Panc1 (cell line): ENCODE measurements around the gene HYAL2.

DNA sequence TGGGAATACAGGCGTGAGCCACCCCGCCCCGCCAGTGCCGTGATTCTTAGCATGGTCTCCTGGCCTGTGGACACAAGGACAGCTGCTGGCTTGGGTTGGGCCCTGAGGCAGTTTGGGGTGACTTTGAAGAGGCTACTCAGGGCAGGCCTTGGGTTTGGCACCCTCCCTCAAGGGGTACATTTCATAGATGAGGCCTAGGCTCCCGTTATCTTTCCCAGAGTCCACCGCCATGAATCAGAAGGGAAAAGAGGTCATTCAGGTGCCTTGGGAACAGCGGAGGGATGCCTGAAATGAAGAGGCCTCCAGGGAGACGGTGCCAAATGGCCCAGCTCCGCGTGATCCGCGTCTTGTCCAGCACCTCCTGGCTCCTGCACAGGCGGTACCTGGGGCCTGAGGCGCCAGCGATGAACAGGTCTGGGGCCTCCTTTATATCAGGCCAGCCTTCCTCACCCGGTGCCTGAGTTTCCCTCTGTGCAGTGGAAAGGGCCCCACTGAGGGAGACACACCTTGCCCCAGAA is 9.3 kb downstream of the GNAI2 start:
- RRBS, 2 experiments = no CpG with 5 or more reads among the region's 16 CpGs

DNA sequence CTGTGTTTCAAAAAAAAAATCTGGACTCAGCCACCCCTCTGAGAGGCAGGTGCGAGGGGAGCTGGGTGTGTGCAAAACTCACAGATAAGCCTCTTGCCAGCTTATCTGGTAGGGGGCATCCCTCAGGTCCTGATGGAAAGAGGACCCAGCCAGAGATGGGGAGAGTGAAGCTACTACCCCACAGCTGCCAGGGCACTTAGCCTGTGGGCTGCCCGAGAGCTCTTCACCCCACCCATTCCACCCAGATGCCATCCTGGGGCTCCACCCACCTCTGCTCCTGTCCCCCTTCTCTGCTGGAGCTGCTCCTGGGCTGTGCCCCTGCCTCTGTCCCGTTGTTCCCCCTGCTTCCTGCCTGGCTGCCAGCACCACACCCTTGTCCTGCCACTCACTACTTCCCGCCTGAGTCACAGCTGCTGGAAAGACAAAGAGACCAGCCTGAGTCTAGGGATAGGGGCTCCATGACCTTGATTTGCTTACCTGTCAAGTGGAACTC is 12.3 kb downstream of the GNAI2 start:
- RRBS, 2 experiments = no CpG with 5 or more reads among the region's 4 CpGs

GRCh38 chr3:50292899-50293412 is 727 bp upstream of the IFRD2 start:
- RRBS, 2 experiments = no CpG with 5 or more reads among the region's 9 CpGs

DNA sequence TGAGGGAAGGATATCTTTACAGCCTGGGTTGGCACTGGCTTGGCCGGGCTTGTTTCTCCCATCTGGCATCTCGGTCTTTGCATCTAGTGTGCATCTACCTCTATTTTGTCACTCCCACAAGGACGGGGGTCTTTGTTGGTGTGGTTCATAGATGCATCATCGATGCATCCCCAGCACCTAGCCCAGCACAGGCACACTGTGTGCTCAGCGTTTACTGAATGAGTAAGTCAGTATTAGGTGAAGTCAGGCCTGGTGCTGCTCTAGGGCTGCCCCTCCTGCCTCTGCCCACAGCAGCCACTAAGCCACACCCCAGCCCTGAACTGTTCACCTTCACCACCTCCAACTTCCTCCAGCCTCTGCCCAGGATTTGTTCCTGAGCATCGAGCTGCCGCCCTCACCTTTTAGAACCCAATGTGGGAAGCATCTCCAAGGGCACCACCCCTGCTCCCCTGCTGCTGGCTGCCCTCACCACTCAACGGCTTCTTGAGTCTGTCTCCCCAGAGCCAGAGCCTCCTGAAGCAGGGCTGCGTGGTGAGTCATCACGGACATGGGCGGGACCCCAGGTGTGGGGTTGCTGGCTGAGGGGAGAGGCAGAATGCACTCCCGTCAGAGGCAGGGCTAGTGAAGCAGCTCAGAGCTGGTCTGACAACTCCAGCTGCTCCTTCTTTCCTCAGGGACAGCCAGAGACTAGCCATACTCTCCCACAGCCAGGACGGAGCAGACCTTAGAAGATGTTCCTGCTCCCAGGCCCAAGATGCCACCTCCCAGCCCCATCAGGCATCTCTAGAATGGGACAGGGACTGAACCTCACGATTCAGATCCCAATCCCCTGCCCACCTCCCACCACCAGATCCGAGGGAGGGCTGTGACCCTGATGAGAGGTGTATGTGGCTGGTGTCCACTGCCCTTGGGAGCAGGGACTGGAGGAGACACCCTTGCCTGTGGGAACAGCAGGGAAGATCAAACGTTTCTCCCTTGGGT is 5.8 kb downstream of the HYAL2 start:
- RRBS, 2 experiments = 71% methylated on average over 1 of the region's 16 CpGs; no CpG with 5 or more reads in 1 of the 2 experiments

- RRBS, 2 experiments = no CpG with 5 or more reads among the region's 37 CpGs
Measured at GRCh38 chr3:50322317-50323448, at the start of gene HYAL2. Gene HYAL2, minus strand, starts transcription at chr3:50322745.

DNA sequence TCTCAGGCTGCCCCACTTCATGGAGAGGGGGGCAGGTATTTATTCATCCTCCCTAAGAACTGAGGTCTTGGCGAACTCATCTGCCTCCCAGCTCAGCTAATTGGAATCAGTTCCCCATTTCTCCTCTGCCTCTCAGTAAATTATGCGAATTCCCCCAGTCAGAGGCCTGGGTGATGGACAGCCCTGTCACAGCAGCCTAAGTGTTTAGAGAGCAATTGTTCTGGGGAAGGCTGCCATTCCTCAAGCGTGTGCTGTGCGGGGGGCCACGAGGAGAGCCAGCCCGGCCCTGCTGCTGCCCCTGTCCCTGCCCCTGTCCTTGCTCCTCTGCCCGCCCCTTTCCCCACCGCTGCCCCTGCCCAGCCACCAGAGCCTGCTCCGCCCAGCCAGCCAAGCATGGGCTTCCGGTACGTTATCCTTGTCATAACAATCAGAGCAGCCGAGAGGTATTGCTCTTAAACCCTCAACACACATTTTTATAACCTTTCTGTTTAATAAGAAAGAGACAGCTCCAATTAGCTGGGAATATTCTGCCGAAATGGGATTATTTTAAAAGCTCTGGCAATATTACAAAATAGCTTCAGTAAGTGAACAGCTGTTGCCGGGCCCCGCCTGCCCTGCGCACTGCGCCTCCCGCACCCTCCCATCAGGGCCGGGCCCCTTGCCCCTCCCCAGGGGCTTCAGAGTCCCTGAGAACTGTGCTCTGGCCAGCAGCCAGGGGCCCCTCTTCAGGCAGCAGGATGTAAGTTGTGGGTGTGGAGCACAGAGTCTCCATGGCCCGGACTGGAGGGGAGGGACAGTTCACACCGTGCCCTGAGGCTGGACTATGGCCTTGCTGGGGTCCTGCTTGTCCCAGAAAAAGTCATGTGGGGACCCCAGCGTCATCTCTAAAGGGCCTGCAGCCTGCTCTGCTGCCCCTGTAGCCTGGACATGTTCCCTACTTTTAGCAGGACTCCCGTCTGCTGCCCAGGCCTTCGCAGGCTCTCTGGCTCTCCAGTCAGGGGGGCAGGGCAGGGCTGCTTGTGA is 12.4 kb upstream of the CACNA2D2 start:
- RRBS, 2 experiments = 75 to 76% methylated on average over 6 to 9 of the region's 24 CpGs

DNA sequence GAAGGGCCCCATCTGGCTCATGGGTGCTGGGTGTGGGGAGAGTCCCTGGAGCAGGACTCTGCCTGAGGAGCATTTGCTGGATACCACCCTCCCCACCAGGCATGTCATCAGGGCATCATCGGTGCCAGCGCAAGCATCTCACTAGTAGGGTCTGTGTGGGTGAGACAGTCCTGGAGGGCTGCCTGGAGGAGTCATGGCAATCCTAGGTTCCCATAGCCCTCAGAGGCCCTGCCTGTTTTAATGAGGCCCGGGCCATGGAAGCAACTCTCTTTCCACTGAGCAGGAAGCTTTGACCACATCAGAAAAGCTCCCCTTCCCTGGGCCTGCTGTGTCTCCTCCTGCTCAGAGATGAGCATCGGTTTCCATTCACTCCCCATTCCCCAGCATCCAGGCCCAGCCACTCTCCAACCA is 9.3 kb downstream of the CISH start:
- RRBS, 2 experiments = no CpG with 5 or more reads among the region's 4 CpGs

DNA sequence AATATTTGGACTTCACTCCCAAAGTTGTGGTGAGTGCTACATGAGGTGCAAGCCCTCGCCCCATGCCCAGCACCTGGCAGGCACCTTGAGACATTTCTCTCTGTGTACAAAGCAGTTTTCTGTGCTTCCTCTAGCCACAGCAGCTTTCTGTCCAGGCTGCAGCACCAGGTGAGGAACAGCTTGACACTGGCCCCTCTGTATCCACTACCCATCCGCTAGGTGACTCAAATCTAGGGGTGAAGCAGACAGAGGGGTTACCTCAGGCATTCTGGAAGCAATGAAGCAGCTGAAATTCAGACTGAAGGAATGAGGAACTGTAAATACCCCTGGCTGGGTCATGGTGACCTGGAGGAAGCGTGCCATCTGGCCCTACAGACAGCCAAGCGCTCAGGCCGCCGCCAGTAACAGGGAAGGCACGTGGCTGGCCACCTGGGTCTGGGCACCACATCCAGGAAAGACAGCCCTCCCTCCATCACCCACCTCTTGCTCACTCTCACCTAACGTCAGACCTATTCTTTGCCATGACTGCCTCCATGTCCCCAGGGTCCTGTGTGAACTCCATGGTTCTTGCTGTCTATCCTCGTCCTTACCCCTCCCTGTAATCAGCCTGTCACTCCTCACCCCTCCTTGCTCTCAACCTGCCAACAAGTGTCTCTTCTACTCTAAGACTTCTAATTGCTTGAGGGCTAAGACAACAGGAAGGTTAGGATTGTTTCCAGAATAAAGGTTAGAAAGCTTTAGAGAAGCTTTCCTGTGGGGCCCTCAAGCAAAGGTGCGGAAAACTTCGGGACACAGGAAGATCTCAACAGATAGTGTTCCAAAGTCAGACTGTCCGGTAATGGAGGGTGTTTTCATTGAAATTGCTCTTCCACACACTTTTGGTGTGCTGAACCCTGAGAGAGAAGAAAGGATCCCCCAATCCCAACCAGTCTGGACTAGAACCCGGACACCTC is 6.4 kb downstream of the CISH start:
- RRBS, 2 experiments = 74% methylated on average over 2 of the region's 13 CpGs; no CpG with 5 or more reads in 1 of the 2 experiments

GRCh38 chr3:50612419-50613013 is 942 bp upstream of the CISH start:
- RRBS, 2 experiments = 20 to 24% methylated on average over 2 of the region's 16 CpGs

- RRBS, 2 experiments = no CpG with 5 or more reads among the region's 9 CpGs
Measured at GRCh38 chr3:50617894-50618746, 1.2 kb downstream of the MAPKAPK3 start.

- RRBS, 2 experiments = no CpG with 5 or more reads among the region's 17 CpGs
Measured at GRCh38 chr3:51385683-51386190, 646 bp downstream of the MANF start.

- RRBS, 2 experiments = no CpG with 5 or more reads among the region's 1 CpG
Measured at GRCh38 chr3:51412930-51413223, 21.8 kb downstream of the RBM15B start.

DNA sequence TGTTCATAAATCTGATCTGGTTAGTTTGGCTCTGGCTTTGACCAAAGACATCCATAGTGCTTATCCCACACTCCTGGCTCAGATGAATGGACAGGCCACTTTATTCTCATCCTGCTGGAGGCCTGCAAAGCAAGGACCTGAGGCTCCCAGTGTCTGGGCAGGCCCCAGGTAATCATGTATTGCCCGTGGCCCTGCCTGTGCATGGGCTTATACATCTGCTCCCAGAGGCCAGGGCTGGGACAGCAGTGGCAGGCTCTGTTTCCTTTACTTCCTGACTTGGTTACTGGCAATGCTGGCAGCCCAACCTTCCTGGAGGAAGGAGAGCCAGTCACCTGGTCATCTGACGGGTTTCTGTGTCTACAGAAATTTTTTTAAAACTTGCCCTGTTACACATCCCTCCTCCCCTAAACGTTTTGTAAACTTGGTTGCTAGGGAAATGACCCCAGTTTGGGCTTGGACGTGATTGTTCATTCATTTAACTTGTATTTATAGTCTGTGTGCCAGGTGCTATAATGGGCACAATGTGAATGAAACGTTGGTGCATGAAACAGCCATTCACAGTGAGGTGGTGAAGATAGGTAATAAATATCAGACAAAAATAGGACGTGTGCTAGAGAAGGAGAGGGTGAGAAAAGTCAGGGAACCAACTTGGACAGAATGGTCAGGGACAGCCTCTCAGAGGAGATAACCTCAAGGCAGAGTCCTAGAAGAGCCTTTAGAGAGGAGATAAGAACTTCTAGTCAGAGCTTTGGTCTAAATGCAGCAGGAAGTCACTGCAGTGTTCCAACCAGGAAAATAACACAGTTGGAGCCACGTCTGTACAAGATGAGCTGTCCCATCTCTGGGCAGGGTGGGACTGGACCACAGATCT is 14.0 kb downstream of the TEX264 start:
- RRBS, 2 experiments = no CpG with 5 or more reads among the region's 7 CpGs

DNA sequence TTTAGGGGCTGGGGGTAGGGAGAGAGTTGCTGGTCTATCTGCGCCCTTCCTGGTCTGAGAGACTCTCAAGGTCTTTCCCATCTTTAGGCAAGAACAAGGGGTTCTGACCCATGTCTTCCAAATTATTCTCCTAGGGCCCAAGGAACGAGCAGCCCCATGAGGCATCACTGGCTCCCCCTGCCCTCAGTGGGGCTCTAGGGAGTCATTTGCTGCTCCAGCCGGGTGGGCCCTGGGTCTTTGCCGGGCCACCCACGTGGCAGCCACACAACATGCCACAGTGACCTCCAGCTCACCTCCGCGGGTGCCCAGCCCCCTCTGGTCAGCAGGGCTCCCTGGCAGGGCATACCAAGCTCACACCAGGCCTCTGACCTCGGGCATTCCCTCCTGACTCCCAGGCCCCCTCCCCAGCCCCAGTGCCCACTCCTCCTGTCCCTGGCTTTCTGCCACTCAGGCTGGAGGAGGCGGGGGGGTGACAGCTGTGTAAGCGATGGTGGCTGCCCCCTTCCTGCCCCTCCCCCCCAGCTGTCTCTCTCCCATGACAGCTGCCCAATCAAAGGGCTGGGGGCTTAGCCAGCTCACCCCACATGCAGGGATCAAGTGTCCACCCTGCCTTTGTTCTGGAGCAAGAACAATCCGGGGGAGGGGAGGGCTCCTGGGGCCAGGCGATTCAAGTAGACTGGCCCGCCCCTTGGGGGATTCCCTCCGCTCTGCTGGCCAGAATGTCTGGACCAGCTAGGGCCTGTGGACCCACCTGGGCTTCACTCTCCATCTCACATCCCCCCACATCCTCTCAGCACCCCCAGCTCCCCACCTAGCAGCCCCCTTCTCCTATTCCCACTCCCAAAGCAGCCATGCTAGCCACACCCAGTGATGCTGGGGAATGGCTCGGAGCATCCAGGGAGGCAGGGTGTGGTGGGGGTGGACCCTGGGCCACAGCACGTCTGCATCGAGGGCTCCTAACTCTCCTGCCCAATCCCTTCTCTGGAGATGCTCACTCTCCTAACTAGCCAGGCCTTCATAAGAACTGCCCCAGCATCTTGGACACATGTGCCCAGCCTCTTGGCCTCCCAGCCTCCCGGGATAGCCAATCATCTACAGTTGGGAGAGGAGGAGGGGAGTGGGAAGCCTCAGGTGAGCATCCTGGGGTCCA is 3.1 kb downstream of the PCBP4 start:
- RRBS, 2 experiments = no CpG with 5 or more reads among the region's 18 CpGs

DNA sequence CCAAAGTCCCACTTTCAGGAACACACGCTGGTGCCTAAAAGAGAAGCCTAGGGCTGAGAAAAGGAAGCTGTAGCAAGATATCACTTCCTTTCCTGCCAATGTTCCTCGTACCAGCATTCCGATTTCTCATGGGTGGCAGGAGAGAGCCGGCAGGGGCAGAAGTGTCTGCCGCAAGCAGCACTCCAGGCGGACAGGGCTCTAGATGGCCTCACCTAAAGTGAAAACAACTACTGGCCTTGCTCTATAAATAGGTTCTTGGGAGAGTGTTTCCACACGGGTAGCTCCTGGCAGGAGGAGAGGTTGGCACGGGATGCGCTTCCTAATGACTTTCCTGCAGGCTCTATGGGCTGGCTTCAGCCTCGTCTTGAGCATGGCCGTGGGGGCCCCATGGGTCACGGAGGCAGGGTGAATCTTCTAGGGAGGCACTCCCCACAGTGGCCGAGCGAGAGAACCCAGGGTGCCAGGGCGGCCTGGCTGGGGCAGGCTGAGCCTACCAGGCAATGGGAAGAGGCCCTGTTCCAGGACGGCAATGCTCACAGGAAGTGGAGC is 14.4 kb upstream of the DUSP7 start:
- RRBS, 2 experiments = no CpG with 5 or more reads among the region's 16 CpGs

- RRBS, 2 experiments = 80 to 81% methylated on average over 2 of the region's 13 CpGs
Measured at GRCh38 chr3:52136375-52137169, 17.7 kb downstream of the POC1A start.

DNA sequence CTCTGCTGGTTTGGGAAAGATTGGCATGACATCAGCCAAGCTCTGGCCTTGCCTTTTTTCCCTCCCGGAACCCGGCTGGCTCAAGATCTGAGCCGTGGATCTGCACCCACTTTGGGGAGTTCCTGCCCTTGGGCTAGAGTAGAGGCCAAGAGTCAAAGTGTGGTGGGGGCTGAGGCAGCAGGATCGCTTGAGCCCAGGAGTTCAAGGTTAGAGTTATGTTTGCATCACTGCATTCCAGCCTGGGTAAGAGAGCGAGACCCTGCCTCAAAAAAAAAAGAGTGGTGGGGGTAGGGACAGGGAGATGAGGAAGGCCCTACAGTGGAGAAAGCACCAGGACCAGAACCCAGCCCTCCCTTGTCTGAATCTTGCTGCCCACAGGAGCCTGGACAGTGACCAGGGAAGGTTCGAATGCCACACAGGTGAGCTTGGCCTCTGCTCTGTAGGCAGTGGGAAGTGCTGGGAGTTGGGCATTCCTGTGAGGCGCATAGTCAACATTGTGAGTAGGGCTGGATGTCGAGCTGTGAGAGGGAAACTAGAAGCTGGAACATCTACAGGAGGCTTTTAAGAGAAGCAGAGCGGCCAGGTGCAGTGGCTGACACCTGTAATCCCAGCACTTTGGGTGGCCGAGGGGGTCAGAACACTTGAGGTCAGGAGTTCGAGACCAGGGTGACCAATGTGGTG is 20.4 kb upstream of the ALAS1 start:
- RRBS, 2 experiments = no CpG with 5 or more reads among the region's 11 CpGs

DNA sequence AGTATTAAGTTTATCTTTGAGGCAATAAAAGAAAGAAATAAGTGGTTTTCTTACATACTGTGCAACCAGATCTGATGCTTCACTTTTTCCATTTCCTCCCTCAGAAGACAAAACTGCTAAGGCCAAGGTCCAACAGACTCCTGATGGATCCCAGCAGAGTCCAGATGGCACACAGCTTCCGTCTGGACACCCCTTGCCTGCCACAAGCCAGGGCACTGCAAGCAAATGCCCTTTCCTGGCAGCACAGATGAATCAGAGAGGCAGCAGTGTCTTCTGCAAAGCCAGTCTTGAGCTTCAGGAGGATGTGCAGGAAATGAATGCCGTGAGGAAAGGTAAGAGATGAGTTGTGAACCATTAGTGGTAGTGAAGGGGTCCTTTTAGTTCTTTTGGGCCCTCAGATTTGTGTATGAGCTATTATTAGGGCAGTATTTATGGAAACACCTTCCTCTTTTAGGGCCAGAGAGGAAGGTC is 4.5 kb downstream of the ALAS1 start:
- RRBS, 2 experiments = no CpG with 5 or more reads among the region's 2 CpGs

DNA sequence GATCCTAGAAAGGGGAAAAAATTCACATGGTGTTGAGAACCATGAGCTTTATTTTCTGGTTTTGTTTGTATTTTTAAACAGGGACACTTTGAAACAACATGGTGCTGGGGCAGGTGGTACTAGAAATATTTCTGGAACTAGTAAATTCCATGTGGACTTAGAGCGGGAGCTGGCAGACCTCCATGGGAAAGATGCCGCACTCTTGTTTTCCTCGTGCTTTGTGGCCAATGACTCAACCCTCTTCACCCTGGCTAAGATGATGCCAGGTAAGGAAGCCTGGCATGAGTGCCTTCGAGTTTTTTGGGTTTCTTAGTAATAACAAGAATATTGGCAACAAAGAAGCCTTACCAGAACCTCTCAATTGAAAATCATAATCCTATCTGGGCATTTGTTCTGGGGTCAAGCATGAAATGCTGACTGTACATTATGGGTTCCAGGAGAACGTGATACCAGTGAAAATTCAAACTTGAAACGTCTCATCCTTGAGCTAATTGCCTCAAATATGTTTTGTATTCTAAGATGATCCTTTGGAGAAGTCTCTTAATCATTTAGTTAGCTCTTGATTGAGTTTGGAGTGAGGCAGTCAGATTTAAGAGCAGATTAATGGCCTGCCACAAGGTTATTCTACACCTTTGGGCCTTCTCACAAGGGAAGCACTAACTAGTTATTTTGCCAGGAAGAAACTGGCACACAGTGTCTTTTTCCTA is 8.0 kb downstream of the ALAS1 start:
- RRBS, 2 experiments = no CpG with 5 or more reads among the region's 6 CpGs

DNA sequence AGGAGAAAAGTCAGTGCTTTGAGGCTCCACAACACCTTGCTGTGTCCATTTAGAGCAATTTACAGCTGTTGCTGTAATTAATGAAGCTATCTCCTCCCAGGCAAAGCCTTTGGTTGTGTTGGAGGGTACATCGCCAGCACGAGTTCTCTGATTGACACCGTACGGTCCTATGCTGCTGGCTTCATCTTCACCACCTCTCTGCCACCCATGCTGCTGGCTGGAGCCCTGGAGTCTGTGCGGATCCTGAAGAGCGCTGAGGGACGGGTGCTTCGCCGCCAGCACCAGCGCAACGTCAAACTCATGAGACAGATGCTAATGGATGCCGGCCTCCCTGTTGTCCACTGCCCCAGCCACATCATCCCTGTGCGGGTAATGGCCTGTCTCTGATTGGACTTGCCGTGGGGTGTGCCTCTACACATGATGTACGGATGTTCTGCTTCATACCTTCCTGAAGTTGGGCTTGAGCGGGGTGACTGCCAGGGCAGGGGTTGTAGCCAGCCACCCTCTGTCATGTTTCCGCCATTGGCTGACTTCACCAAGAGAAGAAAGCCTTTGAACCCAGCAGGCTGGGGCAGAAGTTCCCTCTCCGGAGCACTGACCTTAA is 13.3 kb downstream of the ALAS1 start:
- RRBS, 2 experiments = no CpG with 5 or more reads among the region's 18 CpGs